Anterior vena cava (tissue), 1 donor: ENCODE results near the genes LCNL1, MAN1B1, SLC34A3, STPG3, NELFB and TOR4A.

DNA sequence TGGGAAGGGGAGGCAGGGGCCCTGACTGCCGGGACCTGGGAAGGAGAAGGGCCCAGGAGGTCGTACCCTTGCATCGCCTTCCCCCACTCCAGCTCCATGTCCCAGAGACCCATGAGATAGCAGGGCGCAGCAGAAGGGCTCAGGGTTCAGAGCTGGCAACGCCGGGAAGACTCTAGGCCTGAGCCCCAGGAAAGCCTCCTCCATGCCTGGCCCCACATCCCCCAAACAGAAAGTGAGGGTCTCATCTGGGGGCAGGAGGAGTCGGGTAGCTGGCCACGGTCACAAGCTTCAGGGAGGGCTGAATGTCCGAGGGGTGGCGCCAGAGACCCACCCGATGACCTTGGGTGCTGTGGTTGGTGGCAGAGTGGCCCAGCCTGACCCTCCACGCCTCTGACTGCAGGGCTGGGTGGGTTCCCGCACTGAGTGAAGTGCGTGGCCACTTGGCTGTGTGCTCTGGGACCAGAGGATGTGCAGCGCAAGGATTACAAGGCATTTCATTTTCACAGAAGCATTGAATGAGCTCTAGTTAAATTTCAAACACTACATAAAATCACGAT, 2.9 kb downstream of the C8G start:
- PRO-cap = no peak

DNA sequence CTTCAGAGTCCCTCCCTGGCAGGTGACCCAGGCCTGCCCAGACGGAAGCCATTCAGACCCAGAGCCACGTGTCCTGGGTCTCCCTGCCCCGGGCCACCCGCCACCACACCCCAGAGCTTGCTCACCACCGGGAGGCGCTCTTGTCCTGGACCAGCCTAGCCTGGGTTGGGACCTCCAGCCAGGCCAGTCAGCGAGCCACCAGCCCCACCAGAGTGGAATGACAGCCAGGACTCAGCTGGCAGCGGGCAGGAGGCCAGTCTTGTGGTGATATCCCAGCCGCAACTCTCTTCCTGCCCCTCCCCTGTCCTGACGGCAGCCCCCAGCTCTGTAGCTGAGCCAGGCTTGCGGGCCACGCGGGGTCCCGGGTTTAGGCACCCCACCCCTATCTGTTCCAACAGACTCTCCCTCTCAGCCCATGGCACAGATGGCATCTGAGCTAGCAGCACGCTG, 1.6 kb upstream of the PTGDS start:
- PRO-cap = no peak

DNA sequence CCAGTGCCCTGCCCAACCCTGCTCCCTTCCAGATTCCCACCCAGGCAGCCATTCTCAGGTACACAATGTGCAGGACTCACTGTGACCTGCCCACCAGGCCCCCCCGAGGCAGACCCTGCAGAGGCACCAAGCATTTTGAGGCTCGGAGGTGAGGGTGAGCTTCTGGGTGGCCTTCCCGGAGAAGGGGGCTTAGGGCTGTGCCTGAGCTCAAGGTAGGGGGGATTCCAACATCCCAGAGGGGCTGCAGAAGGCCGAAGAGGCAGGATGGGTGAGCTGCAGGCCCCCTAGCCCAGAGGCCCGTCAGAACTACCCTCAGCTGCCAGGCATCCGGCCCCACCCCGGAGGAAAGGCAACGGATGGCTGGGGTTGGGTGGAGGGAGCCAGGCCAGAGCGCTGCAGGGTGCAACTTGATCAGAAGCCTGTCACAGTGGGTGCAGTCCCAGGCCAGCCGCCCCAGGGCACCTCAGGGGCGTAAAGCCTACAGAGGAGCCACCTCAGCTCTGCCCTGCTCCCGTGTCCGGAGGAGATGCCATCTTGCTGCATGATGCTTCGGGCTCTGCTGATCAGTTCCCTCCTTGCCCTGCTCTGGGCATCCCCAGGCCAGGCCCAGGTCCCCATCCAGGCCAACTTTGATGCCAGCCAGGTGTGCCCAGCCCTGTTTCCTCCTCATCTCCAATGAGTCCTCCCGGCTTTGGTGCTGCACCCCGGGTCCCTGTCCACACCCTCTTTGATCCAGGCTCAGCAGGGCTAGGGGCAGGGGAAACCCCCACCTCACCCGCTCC, at the start of gene LCNL1:
Gene LCNL1, plus strand, starts transcription at position 603 of the 782 bp plus-strand sequence.
- PRO-cap = no peak

- PRO-cap = no peak
Observed at GRCh38 chr9:137029013-137029361, 950 bp upstream of the ABCA2 start.

DNA sequence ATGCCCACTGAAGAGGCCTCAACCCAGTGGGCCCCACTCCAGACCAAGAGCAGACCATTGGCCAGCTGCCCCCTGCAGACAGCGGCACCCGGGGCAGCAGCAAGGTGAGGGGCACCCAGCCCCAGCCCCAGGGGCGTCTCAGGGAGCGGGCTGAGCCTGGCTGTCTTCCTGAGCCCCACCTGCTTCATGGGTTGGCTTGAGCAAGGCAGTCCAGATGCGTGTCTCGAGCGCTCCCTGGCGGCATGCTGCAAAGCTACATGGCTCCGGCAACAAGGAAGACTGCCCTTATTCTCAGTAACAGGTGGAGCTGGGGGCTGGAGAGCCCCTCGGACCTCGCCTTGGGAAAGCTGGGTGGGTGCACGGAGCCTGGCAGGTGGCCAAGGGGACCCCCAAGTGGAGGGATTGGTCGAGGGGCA, 3.3 kb upstream of the FUT7 start:
- PRO-cap = no peak

GRCh38 chr9:137045075-137045968, 655 bp downstream of the NPDC1 start:
- PRO-cap = unidirectional peak, plus-strand start at chr9:137045569

DNA sequence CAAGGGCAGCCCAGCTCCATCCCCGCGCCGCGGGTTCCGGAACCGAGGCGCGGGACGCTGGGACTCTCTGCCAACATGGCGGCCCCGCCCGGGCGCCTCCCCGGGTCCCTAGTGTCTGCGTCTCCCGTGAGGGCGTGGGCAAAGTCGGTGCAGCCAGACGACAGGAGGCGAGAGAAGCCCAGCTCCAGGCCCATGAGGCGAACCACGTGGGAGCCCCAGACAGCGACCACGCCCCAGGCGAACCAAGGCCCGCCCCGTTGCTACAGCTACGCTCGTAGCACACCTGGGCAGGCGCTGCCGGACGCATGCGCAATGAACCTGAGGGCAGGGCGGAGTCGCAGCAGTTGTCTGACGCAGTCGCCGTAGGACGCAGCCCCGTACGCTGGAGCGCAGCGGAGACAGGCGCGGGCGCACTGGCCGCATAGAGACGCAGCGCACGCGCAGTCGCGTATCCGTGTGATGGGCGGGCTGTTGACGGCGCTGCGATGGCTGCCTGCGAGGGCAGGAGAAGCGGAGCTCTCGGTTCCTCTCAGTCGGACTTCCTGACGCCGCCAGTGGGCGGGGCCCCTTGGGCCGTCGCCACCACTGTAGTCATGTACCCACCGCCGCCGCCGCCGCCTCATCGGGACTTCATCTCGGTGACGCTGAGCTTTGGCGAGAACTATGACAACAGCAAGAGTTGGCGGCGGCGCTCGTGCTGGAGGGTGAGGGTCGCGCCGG, at the start of gene MAN1B1:
Gene MAN1B1, plus strand, starts transcription at position 471 of the 720 bp plus-strand sequence.
- PRO-cap = bidirectional peak, plus-strand start at position 471 of the sequence, minus-strand start at position 117 of the sequence

GRCh38 chr9:137190138-137190511, 1.6 kb downstream of the SSNA1 start:
- PRO-cap = no peak

- PRO-cap = no peak
Observed at GRCh38 chr9:137230042-137231067, at the start of gene SLC34A3. SLC34A3 (plus strand) TSS chr9:137230901.

DNA sequence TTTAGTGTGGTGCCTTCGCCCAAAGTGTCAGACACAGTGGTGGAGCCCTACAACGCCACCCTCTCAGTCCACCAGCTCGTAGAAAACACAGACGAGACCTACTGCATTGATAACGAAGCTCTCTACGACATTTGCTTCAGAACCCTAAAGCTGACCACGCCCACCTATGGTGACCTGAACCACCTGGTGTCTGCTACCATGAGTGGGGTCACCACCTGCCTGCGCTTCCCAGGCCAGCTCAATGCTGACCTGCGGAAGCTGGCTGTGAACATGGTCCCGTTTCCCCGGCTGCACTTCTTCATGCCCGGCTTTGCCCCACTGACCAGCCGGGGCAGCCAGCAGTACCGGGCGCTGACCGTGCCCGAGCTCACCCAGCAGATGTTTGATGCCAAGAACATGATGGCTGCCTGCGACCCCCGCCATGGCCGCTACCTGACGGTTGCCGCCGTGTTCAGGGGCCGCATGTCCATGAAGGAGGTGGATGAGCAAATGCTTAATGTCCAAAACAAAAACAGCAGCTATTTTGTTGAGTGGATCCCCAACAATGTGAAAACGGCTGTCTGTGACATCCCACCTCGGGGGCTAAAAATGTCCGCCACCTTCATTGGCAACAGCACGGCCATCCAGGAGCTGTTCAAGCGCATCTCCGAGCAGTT, 1.8 kb downstream of the TUBB4B start:
- PRO-cap = no peak

- PRO-cap = no peak
Observed at GRCh38 chr9:137250931-137251583, at the start of gene STPG3. STPG3 (plus strand) TSS chr9:137251286.

DNA sequence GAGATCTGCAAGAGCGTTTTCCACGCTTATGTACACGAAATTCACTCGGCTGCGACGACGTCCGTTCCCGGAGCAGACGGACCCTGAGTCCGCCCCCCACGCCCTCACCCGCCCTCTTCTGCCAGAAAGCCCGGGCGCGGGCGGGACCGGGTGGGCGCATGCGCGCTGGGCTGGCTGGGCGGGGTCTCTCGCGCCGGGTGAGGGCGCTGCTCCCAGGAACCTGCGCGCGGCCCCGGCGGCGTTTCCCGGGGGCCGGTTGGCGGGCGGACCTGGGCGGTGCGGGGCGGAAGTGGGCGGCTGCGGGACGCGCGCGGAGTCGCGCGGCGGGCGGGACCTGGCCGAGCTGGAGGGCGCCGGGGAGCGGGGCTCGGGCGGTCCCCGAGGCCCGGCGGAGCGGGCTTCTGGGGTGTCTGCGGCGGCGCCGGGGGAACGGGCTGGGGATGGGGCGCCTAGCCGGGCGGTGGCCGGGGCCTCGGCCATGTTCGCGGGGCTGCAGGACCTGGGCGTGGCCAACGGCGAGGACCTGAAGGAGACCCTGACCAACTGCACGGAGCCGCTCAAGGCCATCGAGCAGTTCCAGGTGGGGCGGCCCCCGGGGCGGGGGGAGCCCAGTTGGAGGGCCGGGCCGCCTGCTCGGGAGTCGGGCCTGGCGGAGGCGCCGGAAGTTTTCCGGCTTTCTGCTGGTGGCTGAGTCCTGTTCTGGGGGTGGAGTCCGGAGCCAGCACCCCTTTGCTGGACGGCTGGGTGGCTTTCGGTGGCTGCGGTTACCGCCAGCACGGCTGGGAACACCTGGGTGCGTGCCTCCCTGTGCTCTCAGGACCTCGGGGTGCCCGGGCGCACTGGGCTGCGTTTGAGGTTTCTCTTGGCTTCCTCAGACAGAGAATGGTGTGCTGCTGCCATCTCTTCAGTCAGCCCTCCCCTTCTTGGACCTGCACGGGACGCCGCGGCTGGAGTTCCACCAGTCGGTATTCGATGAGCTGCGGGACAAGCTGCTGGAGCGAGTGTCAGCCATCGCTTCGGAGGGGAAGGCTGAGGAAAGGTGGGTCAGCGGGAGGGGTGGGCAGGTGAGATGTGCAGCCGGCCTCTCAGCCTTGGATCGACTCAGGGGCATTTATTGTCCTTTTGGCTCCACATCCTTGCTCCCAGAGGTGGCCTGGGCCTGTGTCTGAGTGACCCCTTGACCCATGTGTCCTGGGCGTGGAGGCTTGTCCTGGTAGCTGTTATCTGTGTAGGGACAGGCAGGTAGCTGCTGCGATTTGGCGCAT, at the start of gene NELFB:
Gene NELFB, plus strand, starts transcription at position 296 of the 1,265 bp plus-strand sequence.
- PRO-cap = bidirectional peak, plus-strand start at position 286 of the sequence, minus-strand start at position 116 of the sequence

DNA sequence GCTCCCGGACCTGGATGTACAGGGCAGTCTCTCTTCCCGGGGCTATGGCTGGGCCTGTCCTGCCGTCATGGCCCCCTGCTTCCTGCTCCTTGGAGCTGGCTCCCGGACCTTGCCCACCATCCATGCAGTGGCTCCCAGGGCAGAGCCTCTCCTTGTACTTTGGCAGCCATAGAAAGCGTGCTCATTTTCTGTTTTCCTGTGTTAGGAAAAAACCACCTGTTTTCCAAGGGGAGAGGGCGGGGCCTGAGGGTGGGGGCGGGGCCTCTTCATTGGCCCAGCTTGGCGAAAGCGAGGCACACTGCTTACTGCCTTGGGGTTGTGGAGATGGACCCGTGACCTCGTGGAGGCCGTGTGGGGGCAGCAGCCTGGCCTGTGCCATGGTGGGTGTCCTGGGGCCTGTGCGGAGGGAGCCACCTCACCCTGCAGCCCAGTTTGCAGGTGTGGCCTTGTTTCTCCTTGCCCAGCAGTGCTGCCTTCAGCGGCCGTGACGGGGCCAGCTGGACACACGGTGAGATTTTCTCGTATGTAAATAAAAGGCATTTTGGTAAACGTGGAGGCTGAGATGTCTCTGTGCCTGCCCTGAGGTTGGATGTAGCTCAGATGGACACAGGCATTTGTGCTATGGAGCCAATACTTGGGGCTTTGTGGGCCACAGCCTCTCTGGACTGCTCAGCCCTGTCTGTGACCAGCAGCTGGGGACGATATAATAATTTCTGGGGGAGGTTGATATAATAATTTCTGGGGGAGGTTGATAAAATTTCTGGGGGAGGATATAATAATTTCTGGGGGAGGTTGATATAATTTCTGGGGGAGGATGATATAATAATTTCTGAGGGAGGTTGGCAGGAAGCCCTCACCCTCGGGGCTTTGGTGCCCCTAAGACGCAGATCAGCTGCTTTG, 4.3 kb upstream of the TOR4A start:
- PRO-cap = no peak

GRCh38 chr9:137276848-137277992, at the start of gene TOR4A:
TOR4A (plus strand) TSS chr9:137277726.
- PRO-cap = bidirectional peak, plus-strand start at chr9:137277726, minus-strand start at chr9:137277606

DNA sequence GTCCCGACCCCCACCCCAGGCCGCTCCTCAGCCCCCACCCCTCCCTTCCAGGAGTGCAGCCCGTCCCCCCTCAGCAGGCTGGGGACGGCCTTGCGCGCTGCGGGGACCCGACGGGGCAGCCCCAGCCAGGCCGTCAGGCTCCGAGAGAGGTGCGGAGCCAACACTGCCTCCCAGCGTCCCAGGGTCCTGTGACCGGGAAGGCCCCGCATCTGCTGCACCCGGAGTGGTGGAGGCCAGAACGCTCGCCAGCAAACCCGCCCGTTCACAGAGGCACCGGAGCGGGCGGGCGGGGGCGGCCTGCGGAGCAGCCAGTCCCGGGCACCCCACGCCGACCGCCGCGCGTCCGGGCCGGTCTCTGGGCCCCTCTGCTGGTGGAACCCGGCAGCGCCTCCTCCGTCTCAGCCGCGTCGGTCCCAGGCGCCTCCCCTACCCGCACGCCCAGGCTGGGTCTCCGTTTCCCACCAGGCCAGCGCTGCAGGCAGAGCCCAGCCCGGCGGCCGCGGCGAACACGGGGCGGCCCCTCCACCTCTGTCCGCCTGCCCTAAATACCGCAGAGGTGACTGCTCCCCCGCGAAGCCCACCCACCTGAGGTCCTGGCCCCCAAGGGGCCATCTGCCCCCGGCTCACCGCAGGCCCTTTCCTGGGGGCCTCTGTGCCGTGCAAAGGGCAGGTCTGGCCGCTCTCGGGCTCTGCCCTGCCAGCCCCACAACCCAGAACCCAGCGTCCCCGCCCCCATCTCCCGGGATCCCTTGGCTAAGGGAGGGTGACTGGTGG, 16.0 kb downstream of the EXD3 start:
- PRO-cap = no peak

- PRO-cap = no peak
Observed at GRCh38 chr9:137422327-137423062, 467 bp downstream of the EXD3 start.

DNA sequence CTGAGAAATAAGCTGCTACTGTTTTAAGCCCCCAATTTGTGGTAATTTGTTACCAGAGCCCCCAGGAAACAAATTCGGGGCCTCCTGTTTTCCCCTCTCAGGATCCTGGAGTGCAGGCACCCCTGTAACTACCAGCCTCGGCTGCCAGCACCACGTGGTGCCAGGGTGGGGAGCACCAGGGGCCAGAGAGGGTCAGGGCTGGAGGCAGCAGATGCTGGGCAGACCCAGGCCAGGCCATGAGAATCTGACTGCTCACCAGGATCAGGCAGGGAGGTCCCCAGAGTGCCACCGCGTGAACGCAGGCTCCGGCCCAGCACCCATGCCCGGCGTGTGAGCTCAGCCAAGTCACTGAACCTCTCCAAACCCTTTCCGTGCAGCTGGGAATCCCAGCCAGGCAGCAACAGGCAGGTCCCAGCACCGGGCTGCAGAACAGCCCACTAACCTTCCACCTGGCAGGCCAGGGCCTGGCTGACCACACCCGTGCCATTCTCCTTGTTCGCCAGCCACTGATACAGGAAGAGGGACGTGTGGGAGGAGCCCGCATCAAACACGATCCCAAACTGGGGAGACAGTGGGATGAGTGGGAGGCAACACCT, 3.5 kb downstream of the ENTPD8 start:
- PRO-cap = no peak

- PRO-cap = no peak
Observed at GRCh38 chr9:137446566-137447674, 5.8 kb upstream of the ENTPD8 start.

DNA sequence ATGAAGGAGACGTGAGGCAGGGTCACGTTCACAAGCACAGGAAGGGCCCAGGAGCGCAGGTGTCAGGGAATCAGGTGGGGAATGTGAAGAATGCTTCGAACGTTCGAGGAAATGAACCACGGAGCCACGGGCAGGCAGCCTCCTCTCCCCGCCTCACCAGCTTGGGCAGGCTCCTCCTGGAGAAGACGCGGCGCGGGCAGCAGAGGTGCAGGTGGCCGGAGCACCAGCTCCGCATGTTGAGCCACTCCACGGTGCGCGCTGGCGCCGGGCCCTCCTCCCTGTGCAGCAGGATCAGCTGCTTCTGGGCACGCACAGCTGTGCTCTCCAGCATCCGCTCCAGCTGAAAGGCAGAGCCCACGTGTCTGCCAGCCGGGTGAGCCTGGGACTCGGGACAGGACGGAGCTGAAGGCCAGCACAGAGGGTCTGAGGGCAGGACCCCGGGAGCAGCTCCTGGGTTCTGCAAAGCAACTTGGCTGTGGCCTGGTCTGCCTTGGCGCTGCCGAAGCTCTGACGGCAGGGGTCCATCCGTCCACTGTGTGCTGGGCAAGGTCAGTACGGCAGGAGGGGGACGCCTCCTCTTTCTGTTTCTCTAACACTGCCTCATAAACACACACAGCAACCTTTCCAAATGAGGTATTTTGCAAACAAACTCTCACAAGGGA, 19.9 kb upstream of the NSMF start:
- PRO-cap = no peak

DNA sequence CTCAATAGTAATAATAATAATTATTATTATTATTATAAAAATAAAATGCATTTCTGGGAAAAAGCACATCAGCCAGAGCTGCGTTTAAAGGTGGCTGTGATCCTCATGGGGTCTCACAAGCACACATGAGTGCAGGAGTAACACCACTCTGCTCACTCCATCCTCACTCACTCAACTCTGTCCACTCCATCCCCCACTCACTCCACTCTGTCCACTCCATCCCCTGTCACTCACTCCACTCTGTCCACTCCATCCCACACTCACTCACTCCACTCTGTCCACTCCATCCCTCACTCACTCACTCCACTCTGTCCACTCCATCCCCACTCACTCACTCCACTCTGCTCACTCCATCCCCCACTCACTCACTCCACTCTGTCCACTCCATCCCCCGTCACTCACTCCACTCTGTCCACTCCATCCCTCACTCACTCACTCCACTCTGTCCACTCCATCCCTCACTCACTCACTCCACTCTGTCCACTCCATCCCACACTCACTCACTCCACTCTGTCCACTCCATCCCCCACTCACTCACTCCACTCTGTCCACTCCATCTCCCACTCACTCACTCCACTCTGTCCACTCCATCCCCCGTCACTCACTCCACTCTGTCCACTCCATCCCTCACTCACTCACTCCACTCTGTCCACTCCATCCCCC, 33.3 kb downstream of the PNPLA7 start:
- PRO-cap = no peak